Non-pigmented ciliary epithelial cell (primary cell): ENCODE results near the gene NAA25.

DNA sequence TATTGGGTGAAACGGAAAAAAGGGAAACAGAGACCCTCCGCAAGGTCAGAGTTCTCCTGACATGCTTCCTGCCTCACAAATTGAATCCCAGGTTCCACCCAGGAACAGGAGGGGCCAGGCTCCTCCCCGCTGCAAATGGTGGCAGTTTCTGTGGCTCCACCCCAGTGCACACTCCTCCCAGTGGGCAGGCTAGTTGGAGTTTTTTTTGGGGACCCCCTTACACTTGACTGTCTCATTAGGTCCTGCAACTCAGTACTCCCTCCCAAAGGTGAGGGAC, 39.4 kb upstream of the PPP1CC start:
- RRBS: no CpG with 5 or more reads among the region's 3 CpGs

GRCh38 chr12:110862121-110862846, 15.5 kb downstream of the CCDC63 start:
- RRBS: no CpG with 5 or more reads among the region's 11 CpGs

DNA sequence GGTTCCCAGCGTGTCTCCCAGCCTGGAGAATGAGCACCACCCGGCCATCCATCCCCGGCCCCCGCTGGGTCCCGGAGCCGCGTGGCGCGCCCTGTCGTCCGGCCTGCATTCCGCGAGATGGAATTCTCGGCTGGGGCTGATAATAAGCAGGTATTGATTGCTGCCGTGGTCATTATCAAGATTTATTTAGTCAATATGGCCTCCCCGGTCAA, 13.0 kb downstream of the CUX2 start:
- RRBS: 57% methylated on average over 2 of the region's 16 CpGs

GRCh38 chr12:111369578-111370268, 828 bp upstream of the PHETA1 start:
- RRBS: no CpG with 5 or more reads among the region's 13 CpGs

DNA sequence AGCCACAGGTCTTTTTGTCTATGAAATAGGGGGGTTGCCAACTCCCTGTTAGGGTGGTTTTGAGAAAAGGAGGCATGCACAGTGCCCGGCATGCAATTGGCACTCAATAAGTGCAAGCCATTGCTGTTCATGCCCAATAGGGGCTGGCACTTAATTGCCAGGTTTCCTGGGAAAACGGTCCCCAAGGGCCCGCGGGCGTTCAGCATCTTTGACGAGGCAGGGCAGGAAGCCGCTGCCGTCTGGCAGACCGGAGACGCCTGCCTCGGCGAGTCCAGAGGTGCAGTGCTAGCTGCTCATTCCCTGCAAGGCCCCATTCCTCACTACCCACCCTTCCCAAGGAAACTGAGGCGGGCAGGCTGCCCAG, 3.5 kb downstream of the SH2B3 start:
- RRBS: no CpG with 5 or more reads among the region's 13 CpGs

DNA sequence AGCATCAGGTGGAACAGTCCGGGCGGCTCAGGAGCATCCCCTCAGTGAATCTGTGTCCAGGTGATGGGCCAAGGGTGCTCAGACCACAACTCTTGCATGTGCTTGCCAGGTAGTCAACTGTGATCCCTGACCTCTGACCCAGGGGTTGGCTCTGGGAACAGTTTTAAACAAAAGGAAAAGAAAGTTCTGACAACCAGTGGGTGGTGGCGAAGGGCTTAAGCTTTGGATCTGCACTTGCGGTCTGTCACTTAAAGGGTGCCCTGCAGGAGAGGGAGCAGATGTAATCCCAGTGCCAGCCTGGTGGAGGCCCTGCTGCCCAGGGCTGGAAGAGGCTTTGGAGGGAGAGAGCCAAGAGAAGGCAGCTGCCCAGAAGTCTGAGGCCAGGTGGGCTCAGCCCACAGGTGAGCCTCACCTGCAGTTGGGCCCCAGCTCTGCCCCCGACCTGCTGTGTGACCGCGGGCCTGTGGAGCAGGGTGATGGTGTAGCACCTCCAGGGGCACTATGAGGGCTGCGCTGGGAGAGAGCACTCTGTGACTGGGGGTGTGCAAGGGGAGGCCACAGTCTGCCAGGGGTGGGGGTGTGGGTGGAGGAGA, 19.1 kb downstream of the SH2B3 start:
- RRBS: no CpG with 5 or more reads among the region's 8 CpGs

DNA sequence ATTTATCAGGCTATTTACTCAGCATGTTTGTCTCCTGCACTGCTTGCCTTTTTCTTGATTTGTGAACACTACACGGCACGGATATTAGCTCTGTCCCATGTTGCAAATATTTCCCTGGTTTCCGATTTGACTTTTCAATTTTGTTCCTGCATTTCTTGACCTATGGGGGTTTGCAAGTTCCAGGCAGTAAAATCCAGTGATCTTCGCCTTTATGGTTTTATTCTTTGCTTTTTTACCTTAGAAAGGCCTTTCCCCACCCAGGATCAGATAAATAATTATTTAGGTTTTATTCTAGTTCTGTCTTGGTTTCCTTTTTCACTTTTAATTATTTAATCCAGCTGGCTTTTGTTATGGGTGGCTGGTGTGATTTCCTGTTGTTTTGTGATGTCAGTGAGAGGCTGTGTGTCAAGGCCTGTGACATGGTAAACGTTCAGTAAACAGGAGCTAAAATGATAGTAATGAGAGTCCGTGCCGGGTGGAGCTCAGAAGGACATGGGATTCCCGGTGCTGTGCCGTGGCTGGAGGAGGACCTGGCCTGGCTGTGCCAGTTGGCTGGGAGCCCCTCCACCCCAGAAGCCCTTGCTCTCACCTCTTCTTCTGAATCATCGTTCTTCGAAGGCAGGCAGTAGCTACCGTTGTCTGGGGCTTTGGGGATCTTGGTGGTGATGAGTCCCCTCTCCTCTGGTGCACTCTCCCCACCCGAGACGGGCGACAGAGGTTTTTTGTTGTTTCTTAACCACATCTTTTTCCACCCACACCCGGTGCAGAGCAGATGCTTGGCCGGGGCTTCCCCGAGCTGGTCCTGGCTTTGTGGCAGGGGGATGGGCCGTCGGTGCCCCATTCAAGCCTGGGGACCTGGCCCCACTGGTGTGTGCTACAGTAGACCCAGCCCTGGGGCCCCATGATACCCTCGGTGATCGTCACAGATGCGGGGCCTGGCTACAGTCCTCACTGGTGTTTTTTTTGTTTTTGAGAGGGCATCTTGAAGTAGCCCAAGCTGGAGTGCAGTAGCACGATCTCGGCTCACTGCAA, 29.0 kb downstream of the SH2B3 start:
- RRBS: no CpG with 5 or more reads among the region's 25 CpGs

- RRBS: no CpG with 5 or more reads among the region's 6 CpGs
Measured at GRCh38 chr12:111436513-111437359, 31.0 kb downstream of the SH2B3 start.

DNA sequence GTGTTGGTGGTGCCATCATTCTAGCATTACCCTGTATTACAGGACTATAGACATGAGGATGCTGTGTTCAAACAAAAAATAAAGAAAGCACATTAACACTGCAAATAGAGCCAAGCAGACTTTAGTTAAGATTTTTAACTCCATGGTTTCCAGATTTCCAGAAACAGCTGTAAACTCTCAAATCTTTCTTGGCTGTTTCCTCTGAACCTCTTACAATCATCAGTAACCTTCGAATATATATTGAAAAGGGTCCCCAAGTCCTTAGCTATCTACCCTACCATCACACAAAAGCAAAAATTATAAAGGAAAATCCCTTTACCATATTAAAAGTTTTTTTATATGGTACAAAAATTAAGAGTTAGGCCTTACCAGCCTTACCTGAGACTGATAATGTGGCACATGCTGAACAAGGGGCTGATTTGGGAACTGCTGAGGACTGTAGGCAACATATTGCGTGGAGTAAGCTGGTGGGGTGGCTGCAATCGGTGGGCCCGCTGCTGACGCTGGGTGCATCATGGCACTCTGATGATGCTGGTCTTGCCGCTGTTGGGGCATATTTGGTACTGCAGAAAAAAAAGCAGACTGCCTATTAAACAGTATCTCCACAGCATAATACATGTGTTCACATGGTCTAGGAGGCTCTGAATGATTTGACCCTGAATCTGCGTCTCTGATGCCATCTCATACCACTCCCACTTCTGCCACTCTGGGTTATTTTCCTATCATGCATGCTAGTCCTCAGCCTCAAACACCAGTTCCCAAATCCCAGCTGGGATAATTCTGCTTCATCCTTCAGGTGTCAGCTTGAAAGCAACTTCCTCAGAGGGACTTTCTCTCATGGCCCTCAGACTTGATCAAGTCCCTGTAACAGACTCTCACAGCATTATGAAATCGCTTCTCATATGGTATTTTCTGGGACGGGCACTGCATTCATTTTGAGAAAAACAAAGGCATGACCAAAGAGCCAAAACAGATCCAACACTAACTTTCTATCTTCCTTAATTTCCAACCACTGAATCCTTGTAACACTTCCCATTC, 64.8 kb downstream of the SH2B3 start:
- RRBS: no CpG with 5 or more reads among the region's 9 CpGs

- RRBS: no CpG with 5 or more reads among the region's 4 CpGs
Measured at GRCh38 chr12:111741181-111741896, 25.4 kb upstream of the ALDH2 start.

- RRBS: no CpG with 5 or more reads among the region's 22 CpGs
Measured at GRCh38 chr12:111775198-111776554, 8.9 kb downstream of the ALDH2 start.

DNA sequence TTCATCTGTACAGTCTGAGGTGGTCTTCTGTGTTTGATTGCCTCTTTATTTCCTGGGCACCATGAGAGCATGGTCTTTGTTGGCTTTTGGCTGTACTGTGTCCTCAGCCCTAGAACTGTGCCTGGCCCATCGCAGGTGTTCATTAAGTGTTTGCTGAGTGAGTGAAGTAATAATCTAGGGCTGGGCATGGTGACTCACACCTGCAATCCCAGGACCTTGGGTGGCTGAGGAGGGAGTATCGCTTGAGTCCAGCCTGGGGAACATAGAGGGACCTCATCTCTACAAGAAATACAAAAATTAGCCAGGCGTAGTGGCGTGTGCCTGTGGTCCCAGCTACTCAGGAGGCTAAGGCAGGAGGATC, 13.9 kb downstream of the ALDH2 start:
- RRBS: no CpG with 5 or more reads among the region's 4 CpGs

- RRBS: no CpG with 5 or more reads among the region's 2 CpGs
Measured at GRCh38 chr12:111822856-111823227, 19.2 kb upstream of the MAPKAPK5 start.

GRCh38 chr12:111898557-111899263, 56.7 kb downstream of the MAPKAPK5 start:
- RRBS: no CpG with 5 or more reads among the region's 7 CpGs

- RRBS: 1% methylated on average over 29 of the region's 80 CpGs
Measured at GRCh38 chr12:112108295-112109288, at the start of gene NAA25. Gene NAA25 (minus strand): TSS chr12:112108783.

DNA sequence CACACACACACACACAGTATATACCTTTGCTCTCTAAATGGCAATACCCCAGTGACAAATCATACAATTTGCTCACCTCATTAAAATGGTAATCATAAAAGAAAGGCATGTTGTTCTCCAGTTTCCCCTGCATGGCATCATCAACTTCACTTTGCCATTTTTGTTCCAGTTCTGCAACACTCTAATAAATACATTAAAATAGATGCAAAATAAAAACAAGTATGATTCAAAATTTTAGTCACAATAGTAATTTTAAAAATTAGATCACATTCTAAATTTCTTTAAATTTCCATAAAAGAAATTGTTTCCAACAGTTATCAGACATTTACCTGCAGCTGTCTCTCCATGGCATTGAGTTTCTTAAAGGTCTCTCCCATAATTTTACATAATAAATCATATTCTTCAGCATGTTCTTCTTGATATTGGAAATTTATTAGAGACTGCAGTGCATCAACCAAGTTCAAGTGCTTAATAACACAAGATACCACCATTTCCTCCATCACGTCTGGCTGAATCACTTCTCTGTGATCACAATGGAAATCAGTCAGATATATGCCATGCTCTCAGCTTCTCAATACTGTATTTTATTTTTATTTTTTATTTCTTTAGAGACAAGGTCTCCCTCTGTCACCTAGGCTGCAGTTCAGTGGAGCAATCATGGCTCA, 122.8 kb downstream of the TRAFD1 start:
- RRBS: no CpG with 5 or more reads among the region's 1 CpG

DNA sequence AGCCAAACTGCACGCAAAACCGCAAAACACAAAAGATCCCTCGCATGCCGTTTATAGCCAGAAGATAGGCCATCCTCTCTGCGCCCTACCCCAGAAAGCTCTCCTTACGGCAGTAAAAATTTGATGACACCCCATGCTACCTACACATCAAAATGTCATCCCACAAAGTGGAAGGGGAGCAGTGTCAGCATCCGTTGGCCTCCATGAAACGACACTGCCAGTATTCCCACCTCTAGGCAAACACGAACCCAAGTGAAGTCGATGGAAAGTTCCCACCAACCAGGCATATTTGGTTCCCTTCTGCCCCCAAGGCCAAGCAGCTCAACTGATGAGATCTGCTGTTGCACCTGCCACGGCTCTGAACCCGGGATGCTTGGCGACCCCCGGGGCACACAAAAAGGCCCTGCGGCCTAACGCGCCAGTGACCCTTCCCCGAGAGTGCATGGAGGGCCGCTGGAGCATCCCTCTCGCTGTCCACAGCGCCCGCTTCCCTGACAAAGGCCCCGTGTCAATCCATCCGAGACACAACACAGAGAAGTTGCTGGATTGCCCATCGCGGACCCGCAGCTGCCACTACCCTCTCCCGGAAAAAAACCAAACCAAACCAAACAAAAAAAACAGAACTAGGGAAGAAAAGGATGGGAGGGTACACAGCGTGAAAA, 1.2 kb downstream of the HECTD4 start:
- RRBS: no CpG with 5 or more reads among the region's 29 CpGs

GRCh38 chr12:112406619-112407249, 2.7 kb downstream of the RPL6 start:
- RRBS: no CpG with 5 or more reads among the region's 10 CpGs

DNA sequence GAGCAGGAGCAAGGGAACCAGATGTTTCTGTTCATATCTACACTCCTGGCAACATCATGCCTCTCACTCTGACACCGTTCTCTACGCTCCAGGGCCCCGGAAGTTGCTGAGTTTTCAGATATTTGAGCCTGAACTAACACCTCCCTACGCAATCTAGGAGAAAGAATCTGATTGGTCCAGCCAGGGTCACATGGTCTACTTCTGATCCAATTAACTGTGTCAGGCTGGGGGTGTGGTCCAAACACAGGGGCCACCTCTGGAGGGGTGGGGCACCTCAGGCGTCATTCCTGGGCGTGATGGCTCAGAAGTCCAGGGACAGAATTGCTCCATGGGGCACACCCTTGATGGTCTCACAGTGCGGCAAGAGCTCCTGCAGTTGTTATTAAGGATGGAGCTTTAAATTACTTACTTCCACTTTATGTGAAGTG, 165.6 kb downstream of the PTPN11 start:
- RRBS: no CpG with 5 or more reads among the region's 7 CpGs

GRCh38 chr12:112839356-112839757, 47.8 kb downstream of the RPH3A start:
- RRBS: no CpG with 5 or more reads among the region's 2 CpGs